Sigmoid colon (tissue), 4 donors: ENCODE measurements around the genes JOSD2, LRRC4B, KLK6 and KLK9.

GRCh38 chr19:50376617-50377759 lies 731 bp downstream of the NR1H2 start:
- PRO-cap, result unidirectional peak, minus-strand start at chr19:50376791
- RAMPAGE, long total RNA, 4 experiments, result no peak in any of the 4 experiments

DNA sequence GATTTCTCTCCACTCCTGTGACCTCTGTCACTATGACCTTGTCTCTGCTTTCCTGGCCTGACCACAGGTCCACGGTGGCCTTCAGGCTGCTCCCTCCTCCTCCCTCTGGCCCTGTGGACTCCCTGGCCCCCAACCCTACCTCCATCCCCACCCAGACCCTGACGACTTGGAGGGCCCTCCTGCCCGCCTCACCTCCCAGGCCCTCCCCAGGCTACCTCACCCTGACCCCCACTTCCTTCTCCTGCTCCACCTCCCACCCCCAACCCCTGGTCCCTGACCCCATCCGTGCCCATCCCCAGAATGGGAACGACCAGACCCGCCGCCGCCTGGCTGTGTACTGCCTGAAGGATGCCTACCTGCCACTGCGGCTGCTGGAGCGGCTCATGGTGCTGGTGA lies 12.1 kb upstream of the SPIB start:
- PRO-cap, result no peak
- RAMPAGE, long total RNA, 4 experiments, result no peak in any of the 4 experiments

DNA sequence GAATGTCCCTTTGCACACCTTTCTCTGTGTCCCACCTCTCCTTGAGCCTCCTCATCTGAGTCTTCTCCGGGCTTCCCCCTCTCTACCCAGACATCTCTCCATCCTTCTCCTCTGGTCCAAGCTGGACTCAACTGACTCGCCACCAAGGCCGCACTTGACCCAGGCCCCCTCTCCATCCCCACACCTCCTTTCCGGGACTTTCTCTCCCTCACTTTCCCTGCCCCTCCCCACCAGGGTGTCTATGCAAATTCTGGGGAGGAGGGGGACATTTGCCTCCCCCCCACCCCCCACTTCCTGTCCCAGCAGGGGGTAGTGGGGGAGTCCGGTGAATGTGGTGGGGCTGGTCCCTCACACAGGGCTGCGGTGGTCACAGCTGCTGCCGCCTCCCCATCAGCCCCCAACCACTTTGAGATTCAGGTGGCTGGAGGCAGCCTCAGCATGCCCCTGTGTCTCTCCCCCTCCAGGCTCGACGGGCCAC lies 783 bp downstream of the SPIB start:
- PRO-cap, result no peak
- RAMPAGE, long total RNA, 4 experiments, result no peak in any of the 4 experiments

GRCh38 chr19:50461166-50461689 lies 15.1 kb upstream of the EMC10 start:
- PRO-cap, result no peak
- RAMPAGE, long total RNA, 4 experiments, result no peak in any of the 4 experiments

GRCh38 chr19:50496611-50497683 lies 14.0 kb downstream of the JOSD2 start:
- PRO-cap, result no peak
- RAMPAGE, long total RNA, 4 experiments, result no peak in any of the 4 experiments

DNA sequence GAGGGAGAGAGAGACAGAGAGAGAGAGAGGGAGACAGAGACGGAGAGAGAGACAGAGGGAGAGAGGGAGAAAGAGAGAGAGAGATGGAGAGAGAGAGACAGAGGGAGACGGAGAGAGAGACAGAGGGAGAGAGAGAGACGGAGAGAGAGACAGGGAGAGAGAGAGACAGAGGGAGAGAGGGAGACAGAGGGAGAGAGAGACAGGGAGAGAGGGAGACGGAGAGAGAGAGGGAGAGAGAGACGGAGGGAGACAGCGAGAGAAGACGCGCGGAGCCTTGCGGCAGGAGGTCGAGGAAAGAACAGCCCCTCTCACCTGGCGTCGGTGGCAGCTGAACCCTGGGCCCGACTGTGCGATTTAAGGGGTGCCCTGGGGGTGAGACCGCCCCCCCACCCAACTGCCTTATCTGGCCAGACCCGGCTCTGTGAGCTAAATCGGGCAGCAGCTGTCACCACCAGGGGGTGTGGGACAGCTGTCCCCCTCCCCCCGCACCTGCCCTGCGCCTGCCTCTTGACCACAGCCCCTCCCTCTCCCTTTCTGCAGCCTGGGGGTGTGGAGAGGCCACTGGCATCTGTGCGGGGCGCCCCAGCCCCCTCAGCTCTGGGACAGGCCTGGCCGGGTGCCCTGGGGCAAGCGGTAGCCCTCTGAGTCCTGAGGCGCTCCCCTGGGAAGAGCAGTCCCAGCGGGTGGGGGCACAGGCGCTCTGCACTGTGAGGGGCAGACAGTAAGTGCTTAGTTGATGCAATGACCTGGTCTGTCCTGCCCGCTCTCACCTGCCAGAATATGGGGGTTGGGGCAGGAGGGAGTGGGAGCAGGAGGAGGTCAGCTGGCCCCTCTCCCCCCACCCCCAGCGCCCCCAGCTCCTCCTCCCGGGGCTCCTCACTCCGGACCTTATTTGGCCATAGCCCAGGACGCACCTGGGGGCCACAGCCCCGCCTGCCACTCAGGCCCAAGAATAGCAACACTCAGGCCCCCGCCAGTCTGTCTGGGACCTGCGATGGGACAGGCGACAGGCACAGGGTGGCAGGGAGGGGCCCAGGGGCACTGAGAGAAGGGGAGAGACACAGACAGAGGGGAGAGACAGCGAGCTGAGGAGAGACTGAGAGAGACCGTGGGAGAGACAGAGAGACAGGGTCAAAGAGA lies 10.7 kb downstream of the JOSD2 start:
- PRO-cap, result no peak
- RAMPAGE, long total RNA, 4 experiments, result no peak in any of the 4 experiments

- PRO-cap, result no peak
- RAMPAGE, long total RNA, 4 experiments, result no peak in any of the 4 experiments
These were observed 5.0 kb downstream of the JOSD2 start for GRCh38 chr19:50505967-50506414.

GRCh38 chr19:50510665-50511844 lies at the start of gene JOSD2:
Gene JOSD2, minus strand, starts transcription at chr19:50511191.
- PRO-cap, result no peak
- RAMPAGE, long total RNA, 4 experiments, result start-site peak on the minus strand in 4 of 4 experiments, at chr19:50511144-50511223 at its widest, 59 to 97 reads per replicate

GRCh38 chr19:50567729-50568718 lies at the start of gene LRRC4B:
Gene LRRC4B, minus strand, starts transcription at chr19:50568435.
- PRO-cap, result no peak
- RAMPAGE, long total RNA, 4 experiments, result no peak in any of the 4 experiments

DNA sequence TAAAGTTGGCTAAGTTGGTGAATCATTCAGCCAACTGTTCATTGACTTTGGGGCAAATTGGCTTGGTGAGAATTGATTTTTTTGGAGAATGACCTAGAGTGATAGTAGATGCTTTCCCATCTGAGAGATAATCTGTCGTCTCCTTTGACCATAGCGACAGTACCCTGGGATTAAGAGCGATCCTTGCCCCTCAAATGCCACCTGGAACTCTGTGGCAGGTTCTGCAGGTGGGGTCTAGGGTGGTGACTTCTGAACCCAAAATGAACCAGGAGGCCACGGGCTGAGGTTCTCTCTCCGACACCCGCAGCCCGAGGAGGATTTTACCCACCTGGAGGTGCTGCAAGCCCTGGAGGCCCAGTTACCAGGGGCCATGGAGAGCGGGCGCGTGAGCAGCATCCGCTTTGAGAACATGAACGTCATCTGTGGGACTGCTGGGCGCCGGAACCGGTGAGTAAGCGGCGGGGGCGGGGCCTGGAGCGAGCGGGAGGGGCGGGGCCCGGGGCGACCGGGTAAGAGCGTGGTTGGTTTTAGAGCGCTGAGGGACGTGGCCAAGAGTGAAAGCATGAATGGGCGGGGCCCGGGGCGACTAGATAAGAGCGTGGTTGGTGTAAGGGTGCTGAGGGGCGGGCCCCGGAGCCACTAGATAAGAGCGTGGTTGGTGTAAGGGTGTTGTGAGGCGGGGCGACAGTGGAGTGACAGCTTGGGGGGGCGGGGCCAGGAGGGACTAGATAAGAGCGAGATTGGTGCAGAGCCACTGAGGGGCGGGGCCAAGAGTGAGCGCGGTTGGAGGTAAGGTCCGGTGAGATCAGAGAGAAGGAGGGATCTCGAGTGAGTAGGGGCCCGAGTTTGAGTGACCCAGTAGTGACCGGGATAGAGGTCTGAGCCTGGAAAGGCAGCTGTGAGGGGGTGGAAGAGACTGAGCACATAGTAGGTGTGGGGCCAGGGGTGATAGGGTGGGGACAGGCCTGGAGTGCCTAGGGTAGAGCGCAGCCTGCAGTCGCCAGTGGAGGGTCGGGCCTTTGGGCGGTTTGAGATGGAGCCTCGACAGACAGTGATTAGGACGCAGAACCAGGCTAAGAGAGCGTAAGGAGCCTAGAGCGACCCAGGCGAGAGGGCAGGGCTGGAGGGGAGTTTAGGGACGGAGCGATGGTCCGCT lies 8.8 kb downstream of the C19orf81 start:
- PRO-cap, result no peak
- RAMPAGE, long total RNA, 4 experiments, result no peak in any of the 4 experiments

DNA sequence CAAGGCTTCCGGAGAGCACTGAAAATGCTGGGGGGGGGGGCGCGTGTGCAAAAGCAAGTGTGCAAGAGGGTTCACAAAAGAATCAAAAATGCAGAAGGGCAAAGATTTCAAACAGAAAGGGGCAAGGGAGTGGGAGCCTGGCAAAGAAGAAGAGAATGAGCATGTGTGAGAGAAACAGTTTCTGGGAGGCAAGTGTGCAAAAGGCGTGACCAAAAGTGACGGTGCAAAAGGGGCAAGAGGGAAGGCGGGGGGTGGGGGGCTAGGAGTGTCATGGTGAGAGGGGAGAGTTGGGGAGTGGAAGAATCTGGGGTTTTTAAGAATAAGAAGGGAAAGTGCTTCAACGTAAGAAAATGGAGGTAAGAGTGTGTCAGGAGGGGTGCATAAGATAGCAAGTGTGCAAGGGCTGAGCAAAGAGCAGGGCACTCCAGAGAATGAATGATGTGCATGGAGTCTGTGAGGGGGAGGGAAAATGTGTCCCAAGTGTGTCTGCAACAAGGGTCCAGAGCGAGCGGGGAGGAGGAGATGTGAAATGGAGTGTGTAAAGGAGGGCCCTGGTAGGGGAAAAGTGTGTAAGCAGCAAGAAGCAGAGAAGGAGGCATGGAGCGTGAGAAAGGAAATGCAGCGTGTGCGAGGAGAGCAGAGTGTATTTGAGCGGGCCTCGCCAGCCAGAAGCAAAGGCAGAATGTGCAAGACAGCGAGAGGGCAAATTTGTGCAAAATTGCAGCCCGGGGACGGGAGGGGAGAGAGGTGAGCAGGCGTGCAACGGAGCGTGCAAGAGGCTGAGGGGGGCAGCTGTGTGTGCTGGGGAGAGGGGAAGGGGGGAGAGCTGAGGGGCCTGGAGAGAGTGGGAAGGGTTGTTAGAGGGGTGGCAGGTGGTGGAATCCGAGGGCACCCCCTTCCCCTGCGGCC lies 11.7 kb downstream of the C19orf81 start:
- PRO-cap, result no peak
- RAMPAGE, long total RNA, 4 experiments, result no peak in any of the 4 experiments

DNA sequence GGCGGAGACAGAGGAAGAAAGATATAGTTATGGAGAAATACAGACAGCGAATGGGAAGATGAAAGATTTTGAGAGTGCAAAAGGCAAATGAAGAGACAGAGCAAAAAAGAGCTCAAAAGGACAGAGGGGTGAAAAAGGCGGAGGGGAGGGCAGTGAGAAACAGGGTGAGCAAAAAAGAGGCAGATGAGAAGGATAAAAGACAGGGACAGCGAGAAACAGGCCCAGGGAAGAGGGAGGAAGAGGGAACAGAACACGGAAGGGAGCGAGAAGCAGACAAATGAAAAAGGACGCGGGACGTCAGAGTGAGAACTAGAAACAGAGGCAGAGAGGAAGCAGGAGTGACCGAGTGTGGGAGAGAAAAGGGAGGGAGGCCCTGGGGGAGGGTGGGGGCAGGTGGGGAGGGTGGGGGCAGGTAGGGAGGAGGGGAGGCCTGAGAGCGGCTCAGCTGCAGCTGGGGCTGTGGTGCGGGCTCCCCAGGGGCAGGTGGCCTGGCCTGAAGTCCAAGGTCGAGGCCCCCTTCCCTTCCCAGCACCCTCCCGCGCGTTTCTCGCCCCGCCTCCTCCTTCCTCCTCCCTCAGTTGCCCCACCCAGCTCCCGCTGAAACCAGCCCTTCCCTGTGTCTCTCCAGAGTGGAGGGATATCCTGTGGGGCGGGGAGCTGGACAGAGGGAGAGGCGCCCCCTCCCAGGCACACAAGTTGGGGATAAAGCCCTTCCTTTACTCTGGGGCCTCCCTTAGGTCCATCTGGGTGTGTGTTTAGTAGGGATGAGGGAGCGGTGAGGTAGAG lies 2.8 kb downstream of the KLK1 start:
- PRO-cap, result no peak
- RAMPAGE, long total RNA, 4 experiments, result no peak in any of the 4 experiments

GRCh38 chr19:50821577-50822033 lies 2.0 kb downstream of the KLK1 start:
- PRO-cap, result no peak
- RAMPAGE, long total RNA, 4 experiments, result no peak in any of the 4 experiments

GRCh38 chr19:50830196-50830718 lies 3.1 kb downstream of the KLK15 start:
- PRO-cap, result no peak
- RAMPAGE, long total RNA, 4 experiments, result no peak in any of the 4 experiments

DNA sequence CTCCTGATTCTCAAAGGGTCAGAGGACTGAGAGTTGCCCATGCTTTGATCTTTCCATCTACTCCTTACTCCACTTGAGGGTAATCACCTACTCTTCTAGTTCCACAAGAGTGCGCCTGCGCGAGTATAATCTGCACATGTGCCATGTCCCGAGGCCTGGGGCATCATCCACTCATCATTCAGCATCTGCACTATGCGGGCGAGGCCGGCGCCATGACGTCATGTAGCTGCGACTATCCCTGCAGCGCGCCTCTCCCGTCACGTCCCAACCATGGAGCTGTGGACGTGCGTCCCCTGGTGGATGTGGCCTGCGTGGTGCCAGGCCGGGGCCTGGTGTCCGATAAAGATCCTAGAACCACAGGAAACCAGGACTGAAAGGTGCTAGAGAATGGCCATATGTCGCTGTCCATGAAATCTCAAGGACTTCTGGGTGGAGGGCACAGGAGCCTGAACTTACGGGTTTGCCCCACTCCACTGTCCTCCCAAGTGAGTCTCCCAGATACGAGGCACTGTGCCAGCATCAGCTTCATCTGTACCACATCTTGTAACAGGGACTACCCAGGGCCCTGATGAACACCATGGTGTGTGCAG lies 2.8 kb upstream of the KLK2 start:
- PRO-cap, result no peak
- RAMPAGE, long total RNA, 4 experiments, result no peak in any of the 4 experiments

DNA sequence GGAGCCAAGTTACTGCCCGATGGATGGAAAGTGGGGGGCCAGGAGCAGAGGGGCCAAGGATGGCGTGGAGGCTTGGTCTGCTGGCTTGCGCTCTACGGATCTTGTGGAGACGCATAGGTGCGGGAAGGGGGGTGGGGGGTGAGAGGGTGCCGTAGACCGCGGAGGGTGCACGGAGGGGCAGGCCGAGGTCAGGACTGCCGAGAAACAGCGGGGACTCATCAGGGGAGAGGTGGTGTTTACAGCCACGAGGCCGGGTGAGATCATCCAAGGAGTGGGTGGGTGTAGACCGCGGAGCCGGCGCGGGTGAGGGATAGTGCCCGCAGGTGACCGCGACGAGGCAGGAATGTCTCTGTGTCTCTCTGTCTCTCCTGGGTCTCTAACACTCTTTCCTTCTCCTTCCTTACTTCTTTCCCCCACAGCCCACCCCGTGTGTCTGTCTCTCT lies 1.5 kb upstream of the KLK4 start:
- PRO-cap, result no peak
- RAMPAGE, long total RNA, 4 experiments, result no peak in any of the 4 experiments

- PRO-cap, result no peak
- RAMPAGE, long total RNA, 4 experiments, result no peak in any of the 4 experiments
These were observed at the start of gene KLK6 for GRCh38 chr19:50969057-50970000. Gene KLK6, minus strand, starts transcription at chr19:50969591.

DNA sequence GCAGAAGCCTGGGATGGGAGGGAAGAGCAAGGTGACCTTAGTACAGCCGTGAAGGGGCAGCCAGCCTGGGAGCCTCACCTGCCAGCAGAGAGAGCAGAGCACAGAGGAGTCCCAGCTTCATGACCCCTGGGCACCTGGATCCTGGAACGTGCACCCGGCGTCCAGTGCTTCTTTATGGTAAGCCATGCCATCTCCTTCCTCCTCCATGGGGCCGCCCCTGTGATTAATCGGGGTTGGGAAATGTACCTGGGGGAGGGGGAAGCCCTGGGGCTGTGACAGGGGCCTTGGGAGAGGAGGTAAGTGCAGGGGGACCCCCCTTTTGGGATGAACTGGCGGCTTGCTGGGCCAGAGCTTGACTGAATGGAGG lies at the start of gene KLK9:
Gene KLK9 (minus strand): TSS at position 166 of the 367 bp plus-strand sequence.
- PRO-cap, result no peak
- RAMPAGE, long total RNA, 4 experiments, result no peak in any of the 4 experiments

DNA sequence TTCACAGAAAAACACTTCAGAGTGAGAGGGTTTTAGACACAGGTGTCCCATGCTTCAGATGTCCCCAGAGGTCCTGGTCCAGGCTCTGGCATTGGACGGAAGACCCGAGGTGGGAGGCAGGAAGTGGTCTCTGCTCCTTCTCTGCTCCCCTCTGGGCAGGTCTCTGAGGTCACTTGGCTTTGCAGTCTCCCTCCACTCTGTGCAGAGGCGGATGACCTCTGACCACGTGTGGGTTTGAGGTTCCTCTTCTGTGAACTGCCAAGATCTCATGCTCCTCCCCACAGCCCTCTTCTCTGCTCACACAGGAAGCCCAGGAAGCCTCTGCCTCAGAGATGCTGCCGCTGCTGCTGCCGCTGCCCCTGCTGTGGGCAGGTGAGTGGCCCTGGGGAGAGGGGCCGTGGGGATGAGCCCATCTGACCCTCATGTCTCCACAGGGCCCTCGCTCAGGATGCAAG lies 25.0 kb downstream of the SIGLEC7 start:
- PRO-cap, result no peak
- RAMPAGE, long total RNA, 4 experiments, result no peak in any of the 4 experiments

DNA sequence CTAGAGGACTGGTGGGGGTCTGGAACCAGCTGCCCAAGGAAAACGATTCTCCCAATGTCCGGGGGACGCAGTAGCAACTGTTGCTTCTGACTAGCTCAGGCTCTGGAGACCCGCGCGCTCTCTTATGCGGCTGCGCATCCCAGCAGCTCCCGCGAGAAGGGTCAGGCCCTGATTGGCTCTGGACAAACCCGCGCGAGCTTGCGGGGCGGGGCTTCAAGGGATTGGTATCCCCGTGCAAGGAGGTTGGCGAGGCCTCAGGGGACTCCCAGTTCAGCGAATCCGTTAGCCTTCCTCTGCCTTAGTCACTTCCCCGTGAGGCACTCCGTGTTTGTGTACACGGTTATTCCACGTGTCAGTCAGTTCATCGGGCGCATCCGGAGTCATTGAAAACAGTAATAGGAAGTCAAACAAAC lies 20.2 kb downstream of the SIGLECL1 start:
- PRO-cap, result no peak
- RAMPAGE, long total RNA, 4 experiments, result no peak in any of the 4 experiments